Skeletal muscle tissue (tissue), 7 donors: ENCODE measurements around the genes TBK1 and GRIP1.

GRCh38 chr12:64293022-64293527 lies 71.0 kb upstream of the KICS2 start:
- PRO-cap, 3 experiments: no peak in any of the 3 experiments
- RAMPAGE, long total RNA: no peak
- RRBS, 2 experiments: no CpG with 5 or more reads among the region's 26 CpGs

- PRO-cap, 3 experiments: peak in 3 of 3 experiments; most common plus-strand start chr12:64452138 (in 3); most common minus-strand start chr12:64452506 (in 2)
- RAMPAGE, long total RNA: no peak
- RRBS, 2 experiments: 2% methylated on average over 42 of the region's 102 CpGs
These were observed at the start of gene TBK1 for GRCh38 chr12:64451668-64452685. Gene TBK1 (plus strand): TSS chr12:64452120.

DNA sequence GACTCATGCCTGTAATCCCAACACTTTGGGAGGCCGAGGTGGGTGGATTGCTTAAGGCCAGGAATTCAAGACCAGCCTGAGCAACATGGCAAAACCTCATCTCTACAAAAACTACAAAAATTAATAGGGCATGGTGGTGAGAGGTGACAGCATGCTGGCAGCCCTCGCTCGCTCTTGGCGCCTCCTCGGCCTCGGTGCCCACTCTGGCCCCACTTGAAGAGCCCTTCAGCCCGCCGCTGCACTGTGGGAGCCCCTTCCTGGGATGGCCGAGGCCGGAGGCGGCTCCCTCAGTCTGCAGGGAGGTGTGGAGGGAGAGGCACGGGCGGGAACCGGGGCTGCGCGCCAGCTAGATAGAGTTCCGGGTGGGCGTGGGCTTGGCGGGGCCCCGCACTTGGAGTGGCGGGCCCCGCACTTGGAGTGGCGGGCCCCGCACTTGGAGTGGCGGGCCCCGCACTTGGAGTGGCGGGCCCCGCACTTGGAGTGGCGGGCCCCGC lies 67.6 kb upstream of the RASSF3 start:
- PRO-cap, 3 experiments: no peak in any of the 3 experiments
- RAMPAGE, long total RNA: no peak
- RRBS, 2 experiments: no CpG with 5 or more reads among the region's 30 CpGs

DNA sequence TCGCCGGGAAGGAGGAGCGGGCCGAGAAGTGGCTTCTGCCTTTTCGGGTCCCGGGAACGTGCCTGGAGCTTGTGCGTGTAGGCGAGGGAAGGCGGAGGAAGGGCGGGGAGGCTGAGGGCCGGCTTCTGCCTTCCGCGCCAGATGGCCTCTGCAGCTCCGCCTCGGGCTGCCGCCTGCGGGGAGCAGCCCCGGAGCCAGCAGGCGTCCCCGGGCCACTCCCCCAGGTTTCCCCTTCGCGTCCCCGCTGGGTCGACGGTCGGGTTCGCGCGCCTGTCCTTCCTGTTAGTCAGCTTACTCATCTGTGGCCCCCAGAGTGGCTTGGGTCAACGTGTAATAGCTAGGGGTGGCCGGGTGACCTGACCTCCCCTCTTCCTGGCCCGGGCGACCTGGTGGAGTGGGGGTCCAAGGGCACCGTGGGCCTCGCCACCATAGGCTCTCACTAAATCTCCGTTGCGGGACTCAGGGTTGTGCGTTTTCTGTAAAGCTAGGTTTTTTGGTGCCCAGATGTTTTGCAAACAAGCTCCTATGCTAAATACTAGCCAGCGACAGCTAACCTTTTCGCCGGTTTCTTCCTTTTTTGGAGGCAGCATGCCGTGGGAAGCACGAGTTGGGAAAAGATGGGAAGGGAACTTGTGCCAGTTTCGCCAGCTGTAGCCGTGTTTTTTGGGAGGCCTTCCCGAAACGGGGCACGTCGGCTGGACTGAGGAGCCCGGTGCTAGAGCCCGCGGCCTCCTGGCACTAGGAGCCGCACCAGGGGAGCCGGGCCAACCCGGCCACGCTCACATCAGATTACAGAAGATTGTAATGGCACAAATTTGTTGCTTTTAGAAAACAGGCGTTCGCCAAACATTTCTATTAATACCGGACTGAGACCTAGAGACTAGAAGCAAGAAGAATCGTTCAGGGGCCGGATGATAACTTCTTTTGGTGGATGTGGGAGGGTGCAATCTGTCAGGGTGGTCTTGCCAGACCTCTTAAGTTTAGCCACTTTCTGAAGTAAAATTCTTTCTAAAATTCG lies 865 bp downstream of the RASSF3 start:
- PRO-cap, 3 experiments: peak in 2 of 3 experiments; most common plus-strand start position 244 of the sequence (in 1); most common minus-strand start position 150 of the sequence (in 2)
- RAMPAGE, long total RNA: no peak
- RRBS, 2 experiments: 2% methylated on average over 27 to 37 of the region's 63 CpGs

- PRO-cap, 3 experiments: no peak in any of the 3 experiments
- RAMPAGE, long total RNA: no peak
- RRBS, 2 experiments: no CpG with 5 or more reads among the region's 6 CpGs
These were observed 25.0 kb downstream of the RASSF3 start for GRCh38 chr12:64635097-64635820.

- PRO-cap, 3 experiments: no peak in any of the 3 experiments
- RAMPAGE, long total RNA: no peak
- RRBS, 2 experiments: no CpG with 5 or more reads among the region's 3 CpGs
These were observed 41.9 kb downstream of the RASSF3 start for GRCh38 chr12:64652259-64652572.

DNA sequence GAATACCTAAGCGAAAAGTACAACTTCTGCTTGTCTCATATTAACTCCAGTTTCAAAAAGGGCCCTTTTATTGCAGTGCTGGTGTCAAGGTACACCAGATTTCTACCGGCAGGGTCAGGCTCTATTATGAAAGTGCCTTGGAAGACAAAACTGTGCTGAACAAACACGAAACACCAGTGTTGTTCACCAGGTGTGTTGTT lies 20.1 kb upstream of the GNS start:
- PRO-cap, 3 experiments: no peak in any of the 3 experiments
- RAMPAGE, long total RNA: no peak
- RRBS, 2 experiments: no CpG with 5 or more reads among the region's 3 CpGs

GRCh38 chr12:65279198-65279759 lies 796 bp downstream of the MSRB3 start:
- PRO-cap, 3 experiments: peak in 2 of 3 experiments; most common minus-strand start chr12:65279355 (in 2)
- RAMPAGE, long total RNA: no peak
- RRBS, 2 experiments: 1 to 2% methylated on average over 15 of the region's 39 CpGs

- PRO-cap, 3 experiments: no peak in any of the 3 experiments
- RAMPAGE, long total RNA: no peak
- RRBS, 2 experiments: no CpG with 5 or more reads among the region's 18 CpGs
These were observed 232.3 kb downstream of the MSRB3 start for GRCh38 chr12:65510633-65511241.

- PRO-cap, 3 experiments: no peak in any of the 3 experiments
- RAMPAGE, long total RNA: no peak
- RRBS, 2 experiments: 3 to 4% methylated on average over 28 to 35 of the region's 74 CpGs
These were observed 83.0 kb upstream of the HMGA2 start for GRCh38 chr12:65740972-65741981.

- PRO-cap, 3 experiments: peak in 2 of 3 experiments; most common plus-strand start chr12:65742224 (in 1); most common minus-strand start chr12:65742126 (in 1)
- RAMPAGE, long total RNA: no peak
- RRBS, 2 experiments: 3 to 4% methylated on average over 37 to 43 of the region's 91 CpGs
These were observed 81.9 kb upstream of the HMGA2 start for GRCh38 chr12:65741982-65743094.

DNA sequence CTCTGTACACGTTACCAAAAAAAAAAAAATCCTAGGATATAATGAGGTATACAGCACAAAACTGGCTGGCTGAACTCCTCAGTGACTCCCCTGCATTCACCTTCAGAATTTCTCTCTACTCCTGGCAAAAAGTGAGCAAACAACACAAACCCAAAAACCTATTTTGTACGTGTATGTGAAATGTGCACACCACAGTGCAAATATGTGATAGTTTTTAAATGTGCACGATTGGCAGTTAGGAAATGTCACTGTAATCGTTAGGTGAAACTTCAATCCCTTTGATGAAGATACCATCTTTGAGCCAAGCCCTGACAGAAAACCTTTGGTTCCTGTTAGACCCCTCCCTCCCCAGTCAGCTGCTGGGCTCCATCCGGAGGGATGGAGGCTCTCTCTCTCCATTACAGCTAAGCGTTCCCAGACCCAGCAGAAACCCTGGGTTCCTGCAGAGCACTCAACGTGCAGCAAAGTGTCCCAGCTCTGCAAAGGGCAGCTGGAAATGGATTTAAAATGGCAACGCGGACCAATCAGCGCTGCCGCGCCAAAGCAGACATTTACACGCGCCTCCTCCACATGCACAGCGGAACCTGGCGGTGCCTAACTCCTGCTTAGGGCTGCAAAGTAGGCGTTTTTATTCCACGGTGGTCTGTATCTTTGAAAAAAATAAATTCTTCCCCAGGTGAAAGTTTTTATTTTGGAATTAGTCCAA lies 1.6 kb upstream of the HMGA2 start:
- PRO-cap, 3 experiments: no peak in any of the 3 experiments
- RAMPAGE, long total RNA: no peak
- RRBS, 2 experiments: no CpG with 5 or more reads among the region's 18 CpGs

GRCh38 chr12:65881213-65881444 lies 56.8 kb downstream of the HMGA2 start:
- PRO-cap, 3 experiments: no peak in any of the 3 experiments
- RAMPAGE, long total RNA: no peak
- RRBS, 2 experiments: no CpG with 5 or more reads among the region's 3 CpGs

DNA sequence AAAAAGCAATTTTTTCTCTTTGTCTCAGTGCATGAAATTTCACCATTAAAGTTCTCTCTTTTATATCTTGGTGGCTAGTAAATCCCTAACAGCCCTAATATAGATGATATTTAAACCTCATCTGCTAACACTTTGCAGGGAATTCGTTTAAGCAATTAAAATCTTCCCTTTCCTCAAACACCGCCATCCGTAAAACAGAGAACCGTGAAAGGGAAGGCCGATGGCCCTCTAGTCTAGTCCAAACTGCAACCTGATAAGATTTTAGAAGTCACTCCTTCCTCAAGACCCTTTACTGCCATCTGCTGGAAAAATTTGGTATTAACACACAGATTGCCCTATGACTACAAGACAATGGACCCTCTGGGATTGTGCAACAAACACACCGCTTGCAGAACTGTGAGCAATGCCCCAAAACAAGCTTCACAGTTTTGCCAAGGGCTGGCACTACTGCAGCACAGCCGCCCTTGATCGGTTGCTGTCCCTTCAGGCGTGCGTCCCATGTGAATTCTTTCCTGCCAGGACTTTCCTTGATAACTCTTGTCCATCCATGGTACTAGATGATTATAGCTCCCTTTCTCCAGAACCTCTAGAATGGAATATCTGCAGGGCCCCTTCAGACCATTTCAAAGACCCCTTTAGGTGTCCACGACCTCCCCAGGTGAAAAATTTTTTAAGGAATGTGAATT lies 23.1 kb downstream of the LLPH start:
- PRO-cap, 3 experiments: no peak in any of the 3 experiments
- RAMPAGE, long total RNA: no peak
- RRBS, 2 experiments: no CpG with 5 or more reads among the region's 11 CpGs

GRCh38 chr12:66144987-66145472 lies 14.5 kb upstream of the LLPH start:
- PRO-cap, 3 experiments: no peak in any of the 3 experiments
- RAMPAGE, long total RNA: no peak
- RRBS, 2 experiments: no CpG with 5 or more reads among the region's 4 CpGs

DNA sequence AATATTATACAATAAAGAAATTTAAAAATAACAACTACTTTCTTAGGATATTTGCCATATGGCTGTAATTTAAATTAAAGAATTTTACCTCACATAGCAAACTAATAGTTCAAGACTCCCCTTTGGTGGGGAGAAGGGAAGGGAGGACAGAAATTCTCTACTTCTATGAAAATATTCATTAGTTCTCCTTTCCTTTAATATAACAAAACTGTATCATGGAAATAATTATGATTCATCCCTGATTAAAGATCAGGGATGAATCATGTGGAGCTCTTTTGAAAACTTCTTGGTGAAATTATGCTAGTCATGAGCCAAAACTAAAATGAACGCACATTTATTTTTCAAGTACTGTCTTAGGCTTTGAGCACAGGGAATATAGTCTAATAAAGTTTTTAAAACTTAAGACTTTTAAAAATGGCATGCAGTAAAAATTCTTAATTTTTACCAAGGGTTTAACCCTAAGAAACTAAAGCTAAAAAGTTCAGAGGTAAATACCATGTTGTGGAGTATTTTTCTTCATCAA lies 17.1 kb downstream of the TMBIM4 start:
- PRO-cap, 3 experiments: no peak in any of the 3 experiments
- RAMPAGE, long total RNA: no peak
- RRBS, 2 experiments: no CpG with 5 or more reads among the region's 1 CpG

- PRO-cap, 3 experiments: no peak in any of the 3 experiments
- RAMPAGE, long total RNA: no peak
- RRBS, 2 experiments: no CpG with 5 or more reads among the region's 9 CpGs
These were observed 1.3 kb downstream of the HELB start for GRCh38 chr12:66303507-66304037.

GRCh38 chr12:66662253-66662652 lies 16.6 kb downstream of the GRIP1 start:
- PRO-cap, 3 experiments: no peak in any of the 3 experiments
- RAMPAGE, long total RNA: no peak
- RRBS, 2 experiments: no CpG with 5 or more reads among the region's 1 CpG

GRCh38 chr12:66678785-66679452 lies at the start of gene GRIP1:
Gene GRIP1 (minus strand): TSS chr12:66679076.
- PRO-cap, 3 experiments: no peak in any of the 3 experiments
- RAMPAGE, long total RNA: no peak
- RRBS, 2 experiments: no CpG with 5 or more reads among the region's 11 CpGs

- PRO-cap, 3 experiments: no peak in any of the 3 experiments
- RAMPAGE, long total RNA: no peak
- RRBS, 2 experiments: no CpG with 5 or more reads among the region's 1 CpG
These were observed 29.8 kb downstream of the CAND1 start for GRCh38 chr12:67298906-67299349.